Mononuclear cell (primary cell): ENCODE data around the gene VIP.

DNA sequence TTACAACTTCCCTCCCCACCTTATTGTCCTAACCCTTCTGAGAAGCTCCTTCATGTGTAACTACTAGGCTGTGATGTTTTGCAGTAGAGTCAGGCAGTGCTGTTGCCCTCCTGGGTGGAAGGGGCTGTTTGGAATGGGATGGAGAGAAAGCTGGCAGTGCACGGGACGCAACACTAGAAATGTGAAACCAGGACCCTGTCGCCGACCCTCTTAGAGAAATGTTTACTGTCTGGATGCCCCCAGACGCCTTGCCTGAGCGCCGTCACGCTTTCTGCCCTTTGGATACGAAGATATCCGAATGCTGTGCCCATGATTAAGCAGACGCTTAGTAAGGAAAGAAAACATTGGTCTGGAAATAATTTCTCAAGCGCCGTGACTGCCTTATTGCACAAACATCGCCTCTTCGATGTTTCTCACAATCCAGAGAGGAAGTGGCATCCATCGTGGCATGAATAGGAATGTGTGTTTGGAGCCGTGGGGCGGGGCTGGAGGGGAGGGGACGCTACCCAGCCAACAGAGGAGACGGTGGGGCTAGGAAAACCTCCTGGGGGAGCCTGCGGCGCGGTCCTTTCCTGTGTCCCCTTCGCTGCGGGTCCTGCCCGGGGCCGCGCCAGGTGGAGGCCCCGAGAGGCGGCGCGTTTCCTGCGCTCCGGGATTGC lies 636 bp upstream of the PPP1R14C start:
- RRBS, result 2% methylated on average over 9 of the region's 34 CpGs

GRCh38 chr6:150252801-150253307 lies 110.0 kb downstream of the PPP1R14C start:
- RRBS, result no CpG with 5 or more reads among the region's 2 CpGs

DNA sequence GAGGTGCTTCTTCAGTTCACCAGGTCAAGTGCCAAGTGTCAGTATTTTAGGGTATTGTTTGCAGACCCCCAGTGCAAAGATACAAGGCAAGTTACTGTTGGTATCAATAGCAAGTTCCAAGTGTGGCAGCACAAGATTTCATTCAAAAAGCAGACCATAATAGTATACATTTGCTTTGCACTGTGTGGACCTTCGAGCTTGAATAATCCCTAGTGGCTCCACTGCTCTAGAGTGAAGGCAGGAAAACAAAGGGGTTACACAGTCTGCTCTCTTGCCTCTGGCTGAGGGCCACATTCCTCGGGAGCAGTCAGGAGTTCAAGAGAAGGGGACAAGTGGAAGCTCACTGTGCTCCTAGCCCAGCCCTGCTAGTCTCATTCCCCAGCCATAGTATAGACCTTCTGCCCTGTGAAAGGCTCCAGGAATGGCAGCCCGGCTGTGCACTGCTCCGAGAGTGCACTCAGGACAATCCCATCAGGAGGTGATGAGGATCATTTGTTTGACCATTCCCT lies 8.3 kb downstream of the IYD start:
- RRBS, result no CpG with 5 or more reads among the region's 4 CpGs

- RRBS, result no CpG with 5 or more reads among the region's 8 CpGs
Observed at GRCh38 chr6:150398016-150398476, 29.2 kb downstream of the IYD start.

GRCh38 chr6:150622814-150624029 lies 23.5 kb downstream of the PLEKHG1 start:
- RRBS, result no CpG with 5 or more reads among the region's 20 CpGs

GRCh38 chr6:150665930-150666784 lies 66.5 kb downstream of the PLEKHG1 start:
- RRBS, result no CpG with 5 or more reads among the region's 8 CpGs

GRCh38 chr6:150686478-150687264 lies 87.0 kb downstream of the PLEKHG1 start:
- RRBS, result 94% methylated on average over 3 of the region's 15 CpGs

DNA sequence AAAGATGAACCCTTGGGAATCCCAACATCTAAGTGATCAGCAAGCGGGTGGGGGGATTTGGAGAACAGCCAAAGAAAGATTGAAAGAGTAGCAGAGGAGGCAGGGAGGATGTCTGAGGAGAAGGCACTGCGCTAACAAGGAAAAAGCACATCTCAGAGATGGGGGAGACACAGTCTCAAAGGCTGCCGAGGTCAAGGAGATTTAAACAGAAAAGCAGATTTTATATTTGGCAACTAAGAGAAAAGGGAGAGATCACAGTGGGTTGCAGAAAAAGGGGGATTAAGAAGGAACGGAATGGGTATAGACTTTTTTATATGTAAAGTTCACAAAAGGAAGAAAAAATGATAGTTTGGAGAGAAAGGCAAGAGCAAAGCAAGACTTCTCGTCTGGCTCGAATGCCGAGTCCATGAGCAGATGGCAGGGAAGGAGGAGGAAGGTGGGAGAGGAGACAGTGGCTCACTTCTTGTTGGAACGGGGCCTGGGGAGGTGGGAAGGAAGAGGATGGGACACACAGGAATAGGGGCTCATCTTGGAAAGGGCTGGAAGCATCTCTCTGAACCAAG lies 53.1 kb upstream of the MTHFD1L start:
- RRBS, result no CpG with 5 or more reads among the region's 8 CpGs

DNA sequence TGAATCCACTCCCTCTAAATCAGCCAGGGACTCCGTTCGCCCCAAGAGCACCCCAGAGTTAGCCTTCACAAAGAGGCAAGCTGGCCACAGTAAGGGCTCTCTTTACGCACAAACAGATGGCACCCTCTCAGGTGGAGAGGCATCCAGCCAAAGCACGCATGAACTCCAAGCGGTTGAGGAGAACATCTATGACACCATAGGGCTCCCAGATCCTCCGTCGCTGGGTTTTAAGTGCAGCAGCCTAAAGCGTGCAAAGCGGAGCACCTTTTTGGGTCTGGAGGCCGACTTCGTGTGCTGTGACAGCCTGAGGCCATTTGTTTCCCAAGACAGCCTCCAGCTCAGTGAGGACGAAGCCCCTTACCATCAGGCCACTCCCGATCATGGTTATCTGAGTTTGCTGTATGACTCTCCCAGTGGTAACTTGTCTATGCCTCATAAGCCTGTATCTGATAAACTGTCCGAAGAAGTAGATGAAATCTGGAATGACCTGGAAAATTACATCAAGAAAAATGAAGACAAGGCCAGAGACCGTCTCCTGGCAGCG lies 34.3 kb upstream of the MTHFD1L start:
- RRBS, result no CpG with 5 or more reads among the region's 16 CpGs

DNA sequence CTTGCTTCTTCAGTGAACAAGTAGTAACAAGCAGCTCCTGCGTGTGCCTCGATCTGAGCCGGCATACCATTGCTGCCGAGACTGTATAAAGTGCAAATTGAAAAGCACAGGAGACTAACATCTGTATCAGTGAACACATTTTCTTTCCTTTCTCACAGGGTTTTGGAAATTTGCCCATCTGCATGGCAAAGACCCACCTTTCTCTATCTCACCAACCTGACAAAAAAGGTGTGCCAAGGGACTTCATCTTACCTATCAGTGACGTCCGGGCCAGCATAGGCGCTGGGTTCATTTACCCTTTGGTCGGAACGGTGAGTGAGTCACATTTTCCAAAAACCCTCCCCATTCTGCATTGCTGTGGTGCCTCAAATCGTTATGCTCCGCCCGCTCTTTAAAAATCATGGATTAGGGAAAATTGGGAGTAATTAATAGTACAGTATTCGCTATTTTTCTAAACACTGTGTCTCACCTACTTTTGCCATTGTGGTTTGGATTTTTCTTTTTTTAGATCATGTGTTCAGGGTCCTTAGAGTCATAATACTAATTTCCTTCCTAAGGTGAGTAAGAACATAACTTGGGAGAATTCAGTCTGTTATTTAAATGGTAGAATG lies 171.4 kb downstream of the MTHFD1L start:
- RRBS, result no CpG with 5 or more reads among the region's 13 CpGs

DNA sequence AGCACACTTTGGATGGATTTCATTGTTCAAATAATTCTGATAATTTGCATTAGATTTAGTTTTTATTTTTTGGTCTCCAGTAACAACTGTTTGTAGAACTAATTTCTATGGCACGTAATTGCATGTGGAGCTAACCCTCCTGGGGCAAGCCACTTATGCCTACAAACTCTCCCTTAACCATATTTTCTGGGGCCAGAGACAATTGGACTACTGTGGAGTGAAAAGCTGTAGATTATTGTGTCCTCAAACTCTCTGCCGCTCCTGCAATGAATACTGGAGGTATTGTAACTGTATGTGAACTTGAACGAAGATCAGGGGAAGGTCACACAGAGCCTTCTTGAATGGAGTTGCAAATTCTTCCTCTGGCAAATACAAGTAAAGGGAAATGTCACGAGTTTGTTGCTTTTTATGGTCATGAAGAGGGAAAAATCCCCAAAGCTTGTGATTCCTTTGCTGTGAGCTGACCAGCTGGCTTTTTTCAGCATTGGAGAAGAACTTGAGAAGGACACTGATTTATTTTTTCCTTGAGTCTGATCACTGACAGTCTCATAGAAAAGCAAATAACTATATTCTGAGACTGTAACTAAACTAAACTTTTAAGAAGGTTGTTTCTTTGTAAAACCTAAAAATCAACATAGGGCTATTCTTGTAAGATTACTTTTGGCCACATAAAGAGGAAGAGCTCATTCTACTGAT lies 18.3 kb downstream of the AKAP12 start:
- RRBS, result no CpG with 5 or more reads among the region's 4 CpGs

DNA sequence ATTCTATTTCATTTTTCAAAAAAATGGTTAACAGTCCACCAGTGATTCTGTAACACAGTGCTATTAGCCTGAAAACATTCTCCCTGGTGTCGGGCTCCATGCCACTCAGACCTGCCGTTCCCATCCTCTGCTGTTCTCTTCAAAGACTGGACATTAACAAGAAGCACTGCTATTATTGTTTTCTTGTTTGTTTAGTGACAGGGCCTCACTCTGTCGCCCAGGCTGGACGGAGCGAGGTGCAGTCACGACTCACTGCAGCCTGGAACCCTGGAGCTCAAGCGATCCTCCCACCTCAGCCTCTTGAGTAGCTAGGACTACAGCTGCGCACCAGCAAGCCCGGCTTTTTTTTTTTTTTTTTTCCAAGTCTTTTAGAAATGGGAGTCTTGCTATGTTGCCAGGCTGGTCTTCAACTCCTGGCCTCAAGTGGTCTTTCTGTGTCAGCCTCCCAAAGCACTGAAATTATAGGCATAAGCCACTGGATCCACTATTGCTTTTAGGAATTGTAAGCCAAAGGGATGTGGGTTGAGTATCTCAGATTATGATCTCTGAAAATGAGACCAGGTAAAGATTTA lies 9.5 kb downstream of the RMND1 start:
- RRBS, result no CpG with 5 or more reads among the region's 9 CpGs

DNA sequence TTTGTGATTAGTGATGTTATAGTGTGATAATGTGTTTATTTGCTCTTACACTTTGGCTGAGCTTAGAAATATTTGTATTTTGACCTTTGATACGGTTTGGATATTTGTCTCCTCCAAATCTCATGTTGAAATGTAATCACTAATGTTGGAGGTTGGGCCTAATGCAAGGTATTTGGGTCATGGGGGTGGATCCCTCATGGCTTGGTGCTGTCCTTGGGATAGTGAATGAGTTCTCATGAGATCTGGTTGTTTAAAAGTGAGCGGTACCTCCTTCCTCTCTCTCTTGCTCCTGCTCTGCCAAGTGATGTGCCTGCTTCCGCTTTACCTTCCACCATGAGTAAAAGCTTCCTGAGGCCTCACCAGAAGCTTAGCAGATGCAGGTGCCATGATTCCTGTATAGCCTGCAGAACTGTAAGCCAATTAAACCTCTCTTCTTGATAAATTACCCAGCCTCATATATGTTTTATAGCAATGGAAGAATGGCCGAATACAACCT lies 147.3 kb downstream of the CCDC170 start:
- RRBS, result no CpG with 5 or more reads among the region's 4 CpGs

- RRBS, result no CpG with 5 or more reads among the region's 4 CpGs
Observed at GRCh38 chr6:151757374-151757936, 50.0 kb upstream of the ESR1 start.

DNA sequence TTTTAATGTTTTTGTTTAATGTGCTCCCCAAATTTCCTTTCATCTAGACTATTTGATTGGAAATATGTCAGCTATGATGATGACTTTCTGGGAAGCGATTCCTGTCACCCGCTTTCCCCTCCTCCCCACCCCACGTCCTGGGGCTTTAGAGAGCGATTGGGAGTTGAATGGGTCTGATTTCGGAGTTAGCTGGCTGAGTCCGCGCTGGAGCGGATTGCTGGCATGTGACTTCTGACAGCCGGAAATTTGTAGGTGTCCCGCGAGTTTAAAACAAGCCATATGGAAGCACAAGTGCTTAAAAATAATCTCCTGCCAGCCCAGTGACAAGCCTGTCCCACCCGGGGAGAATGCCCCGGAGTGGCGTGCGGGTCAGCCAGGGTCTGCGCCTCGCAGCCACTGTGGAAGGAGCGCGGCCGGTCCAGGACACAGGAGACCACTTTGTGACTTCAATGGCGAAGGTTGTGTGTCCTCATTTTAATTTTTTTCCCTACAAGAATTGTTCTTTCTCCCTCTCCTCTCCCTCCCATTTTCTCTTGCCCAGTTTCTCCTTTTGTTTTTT lies 1.4 kb downstream of the ESR1 start:
- RRBS, result 55% methylated on average over 12 of the region's 21 CpGs

DNA sequence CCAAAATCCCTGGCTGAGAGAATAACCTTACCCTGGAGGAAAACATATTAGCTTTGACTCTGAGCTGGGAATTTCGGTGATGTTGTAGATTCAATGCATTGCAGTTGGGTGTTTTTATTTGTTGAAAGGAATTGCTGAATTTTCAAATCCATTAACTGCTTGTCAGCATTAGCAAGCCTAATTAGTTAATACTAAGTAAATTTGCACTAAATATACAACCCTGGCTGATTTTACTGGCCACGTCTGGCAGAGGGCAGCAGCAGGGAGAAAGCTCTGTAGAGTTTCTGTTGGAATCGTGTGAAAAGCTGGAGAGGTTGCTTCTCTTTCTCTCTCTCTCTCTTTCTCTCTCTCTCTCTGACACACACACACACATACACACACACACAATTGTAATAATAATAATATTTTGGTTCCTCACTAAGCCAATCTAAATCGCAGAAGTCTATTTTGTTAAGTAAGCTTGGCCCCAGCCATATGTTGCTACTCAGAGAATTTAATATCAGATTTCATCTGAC lies 289.4 kb downstream of the ESR1 start:
- RRBS, result no CpG with 5 or more reads among the region's 4 CpGs

DNA sequence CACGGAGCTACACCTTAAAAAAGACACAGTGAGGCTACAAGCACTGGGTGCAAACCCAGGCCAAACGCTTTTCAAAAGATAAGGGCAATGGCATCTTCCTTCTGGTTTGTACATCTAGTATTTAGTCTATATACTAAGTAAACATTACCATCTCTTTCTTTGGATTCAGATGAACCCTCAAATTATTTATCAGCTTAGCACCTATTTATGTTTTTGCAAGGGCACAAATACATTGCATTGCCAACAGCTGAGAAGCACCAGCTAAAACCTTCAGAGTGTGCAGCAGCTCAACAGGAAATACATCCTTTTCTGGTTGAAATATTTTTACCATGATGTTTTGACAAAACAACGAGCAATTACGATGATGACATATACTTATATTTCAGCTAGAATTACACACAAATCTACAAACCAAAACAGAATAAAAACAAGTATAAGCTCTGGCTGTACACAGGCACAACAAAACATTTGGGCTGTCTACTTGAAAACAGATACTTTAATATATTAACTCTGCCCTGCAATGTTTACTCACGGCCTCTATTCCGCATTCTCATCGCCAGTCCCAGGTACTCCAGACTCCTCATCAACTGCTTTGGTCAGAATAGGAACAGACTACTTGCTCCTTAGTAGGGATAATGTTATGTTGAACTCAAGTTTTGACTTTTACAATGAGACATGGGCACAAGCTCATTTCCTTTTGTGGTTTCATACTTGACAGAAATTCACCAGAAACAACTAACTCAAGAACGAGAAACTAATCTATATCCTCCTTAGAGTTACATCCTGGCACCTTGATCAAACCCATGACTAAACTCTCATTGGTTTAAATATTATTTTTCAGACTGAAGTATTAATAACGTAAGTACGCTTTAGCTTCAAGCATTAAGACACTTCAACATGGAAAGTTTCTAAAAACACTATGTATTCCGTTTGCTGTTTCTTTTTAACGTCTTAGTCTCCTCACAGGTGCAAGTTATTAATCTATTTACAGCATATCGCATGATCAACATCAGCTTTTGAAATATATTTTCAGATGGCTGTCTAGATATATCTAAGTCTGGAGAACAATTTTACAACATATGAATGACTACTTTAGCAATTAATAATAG lies 377.6 kb downstream of the ESR1 start:
- RRBS, result no CpG with 5 or more reads among the region's 13 CpGs

DNA sequence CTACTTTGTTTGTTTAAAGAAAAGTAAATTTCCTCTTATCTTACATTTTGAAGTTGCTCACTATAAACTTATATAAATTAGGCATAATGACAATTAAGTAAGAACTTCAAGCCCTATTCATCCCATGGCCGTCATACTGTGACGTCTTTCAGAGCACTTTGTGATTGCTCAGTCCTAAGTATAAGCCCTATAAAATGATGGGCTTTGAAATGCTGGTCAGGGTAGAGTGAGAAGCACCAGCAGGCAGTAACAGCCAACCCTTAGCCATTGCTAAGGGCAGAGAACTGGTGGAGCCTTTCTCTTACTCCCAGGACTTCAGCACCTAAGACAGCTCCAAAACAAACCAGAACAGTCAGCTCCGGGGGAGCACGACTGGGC lies at the start of gene VIP:
Gene VIP, plus strand, starts transcription at position 219 of the 378 bp plus-strand sequence.
- RRBS, result no CpG with 5 or more reads among the region's 4 CpGs

GRCh38 chr6:153129694-153130333 lies 1.3 kb downstream of the RGS17 start:
- RRBS, result 3% methylated on average over 18 of the region's 48 CpGs

GRCh38 chr6:154267600-154267963 lies 89.0 kb downstream of the IPCEF1 start:
- RRBS, result no CpG with 5 or more reads among the region's 1 CpG